Measurements from ENCODE around the genes GUCA1C and MORC1.

DNA sequence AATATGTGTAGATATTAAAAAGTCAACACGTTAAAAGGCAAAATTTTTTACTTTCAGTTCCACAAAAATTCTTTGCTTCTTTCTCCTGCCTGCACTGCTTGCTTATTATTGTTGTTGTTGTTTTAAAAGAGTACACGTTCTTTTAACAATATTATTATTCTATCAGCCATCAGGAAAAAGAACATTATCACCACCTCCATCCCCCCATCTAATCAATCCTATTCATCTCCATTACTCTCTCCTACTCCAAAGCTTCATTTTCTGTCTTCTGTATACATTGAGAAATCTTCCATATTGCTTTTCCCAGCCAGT lies 818.8 kb upstream of the ALCAM start:
- PRO-cap, 2 experiments: no peak in any of the 2 experiments

GRCh38 chr3:105414165-105414618 lies 47.5 kb downstream of the ALCAM start:
- PRO-cap, 2 experiments: no peak in any of the 2 experiments

- PRO-cap, 2 experiments: no peak in any of the 2 experiments
Observed at GRCh38 chr3:105830848-105831670, 37.8 kb downstream of the CBLB start.

DNA sequence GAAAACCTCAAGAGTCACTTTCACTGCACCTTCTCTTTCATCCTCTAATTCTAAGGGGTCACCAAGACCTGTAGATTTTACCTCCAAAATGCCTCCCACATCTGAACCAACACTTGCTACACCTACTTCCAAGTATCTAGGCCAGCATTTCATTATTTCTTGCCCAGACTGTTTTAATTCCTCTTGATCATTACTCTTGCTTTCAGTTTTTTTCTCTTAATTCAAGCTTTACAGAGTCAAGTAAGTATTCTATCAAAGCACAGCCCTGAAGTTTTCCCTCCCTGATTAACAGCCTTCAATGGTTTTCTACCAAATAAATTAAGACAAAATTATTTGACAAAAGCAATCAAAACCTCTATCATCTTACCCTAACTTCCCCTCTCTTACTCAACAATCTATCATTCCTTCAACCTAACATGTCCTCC lies 6.4 kb downstream of the CBLB start:
- PRO-cap, 2 experiments: no peak in any of the 2 experiments

DNA sequence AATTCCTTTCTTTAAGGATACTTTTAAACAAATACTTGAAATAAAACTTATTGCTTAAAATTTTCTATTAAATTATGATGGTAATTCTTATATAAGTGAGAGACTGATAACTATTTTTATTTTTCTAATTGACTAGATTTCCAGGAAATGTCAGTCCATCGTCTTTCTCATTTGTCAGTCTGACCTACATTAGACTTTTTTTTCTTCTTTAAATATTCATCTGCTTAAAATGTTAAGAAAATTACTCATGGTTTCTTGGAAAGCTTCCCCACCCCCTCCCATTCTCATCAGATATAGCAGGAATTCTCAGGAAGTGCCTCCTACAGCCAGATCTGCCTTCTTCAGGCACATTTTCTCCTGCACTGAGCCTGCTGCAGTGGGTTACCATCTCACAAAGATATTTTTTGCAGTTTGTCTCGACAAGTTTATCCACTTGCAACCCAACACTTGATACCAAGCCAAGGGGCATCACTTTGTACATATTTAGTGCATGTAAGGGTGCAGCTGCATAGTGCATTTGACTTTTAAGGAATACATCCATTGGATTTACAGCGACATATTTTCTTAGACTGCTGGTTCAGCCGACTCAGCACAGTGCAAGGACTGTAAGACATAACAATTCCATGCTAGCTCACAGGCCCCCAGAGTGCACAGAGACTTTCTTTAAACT lies 262.0 kb upstream of the CBLB start:
- PRO-cap, 2 experiments: no peak in any of the 2 experiments

DNA sequence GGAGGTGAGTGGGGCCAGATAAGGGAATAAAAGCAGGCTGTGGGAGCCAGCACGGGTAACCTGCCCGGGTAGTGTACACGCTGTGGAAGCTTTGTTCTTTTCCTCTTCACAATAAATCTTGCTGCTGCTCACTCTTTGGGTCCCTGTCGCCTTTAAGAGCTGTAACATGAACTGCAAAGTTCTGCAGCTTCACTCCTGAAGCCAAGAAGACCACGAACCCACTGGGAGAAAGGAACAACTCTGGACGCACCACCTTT lies 732.9 kb upstream of the CCDC54 start:
- PRO-cap, 2 experiments: no peak in any of the 2 experiments

GRCh38 chr3:107241197-107241843 lies 135.9 kb upstream of the CCDC54 start:
- PRO-cap, 2 experiments: no peak in any of the 2 experiments

GRCh38 chr3:107374691-107374972 lies 2.6 kb upstream of the CCDC54 start:
- PRO-cap, 2 experiments: no peak in any of the 2 experiments

DNA sequence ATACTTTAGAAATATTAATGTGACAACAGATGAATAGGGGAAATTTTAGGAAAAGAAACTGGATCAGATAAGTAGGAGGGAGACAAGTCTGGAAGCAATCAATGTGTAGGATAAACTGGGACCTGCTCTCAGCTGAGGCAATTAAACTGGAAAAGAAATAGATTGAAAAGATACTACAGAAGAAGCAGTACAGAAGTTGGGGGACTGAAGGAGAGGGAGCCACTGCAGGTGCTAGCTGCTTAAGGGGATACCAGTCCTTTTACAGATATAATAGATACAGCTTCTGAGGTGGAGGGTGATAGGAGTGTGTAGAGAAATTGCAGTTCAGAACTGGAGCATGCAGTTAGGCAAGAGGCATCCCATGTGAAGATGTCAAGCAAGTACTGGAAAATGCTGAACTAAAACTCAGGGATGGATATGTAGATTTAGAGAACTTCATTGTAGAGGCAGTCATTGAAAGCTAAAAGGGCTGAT lies 36.5 kb downstream of the BBX start:
- PRO-cap, 2 experiments: no peak in any of the 2 experiments

DNA sequence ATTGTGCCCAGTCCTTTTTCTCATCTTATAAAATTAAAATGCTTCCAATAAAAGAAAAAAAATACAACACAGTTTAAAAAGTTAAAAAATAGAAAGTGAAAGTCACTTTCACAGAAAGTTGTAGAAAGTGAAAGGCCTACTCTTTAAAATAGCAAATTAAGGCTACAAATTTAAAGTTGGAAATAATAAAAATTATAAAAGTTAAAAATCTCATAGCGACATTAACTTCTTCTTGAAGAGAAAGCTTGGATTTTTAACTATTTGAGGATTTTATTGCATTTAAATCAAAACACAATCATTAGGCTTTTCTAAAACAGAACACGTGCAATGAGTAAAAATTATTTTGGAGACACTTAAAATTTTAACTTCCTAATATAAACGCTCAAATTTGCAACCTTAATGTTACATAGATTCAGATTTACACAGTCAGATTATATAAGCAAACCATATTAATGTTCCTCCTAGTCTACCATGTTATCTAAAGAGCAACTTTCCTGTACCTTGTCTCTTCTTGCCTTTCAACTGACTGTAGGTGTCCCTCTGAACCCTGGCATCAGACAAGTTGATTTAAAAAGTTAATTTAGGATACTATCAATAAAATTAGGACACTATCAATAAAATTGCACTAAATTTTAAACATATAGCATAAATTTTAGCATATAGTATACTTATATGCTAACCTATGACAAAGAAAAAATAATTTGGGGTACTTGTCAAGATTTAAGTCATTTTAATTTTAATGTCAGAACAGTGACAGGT lies 35.6 kb downstream of the CD47 start:
- PRO-cap, 2 experiments: no peak in any of the 2 experiments

DNA sequence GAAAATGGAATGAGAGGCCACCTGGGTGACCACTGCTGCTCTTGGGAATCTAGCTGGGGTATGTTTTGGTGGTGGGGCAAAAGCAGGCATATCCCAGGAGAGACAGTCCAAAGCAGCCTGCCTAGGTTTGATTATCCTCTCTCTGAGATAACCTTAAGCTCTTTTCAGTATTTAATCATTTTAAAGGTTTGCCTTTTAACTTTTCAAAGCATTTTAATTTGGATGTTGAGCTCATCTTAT lies 2.0 kb upstream of the CD47 start:
- PRO-cap, 2 experiments: no peak in any of the 2 experiments

DNA sequence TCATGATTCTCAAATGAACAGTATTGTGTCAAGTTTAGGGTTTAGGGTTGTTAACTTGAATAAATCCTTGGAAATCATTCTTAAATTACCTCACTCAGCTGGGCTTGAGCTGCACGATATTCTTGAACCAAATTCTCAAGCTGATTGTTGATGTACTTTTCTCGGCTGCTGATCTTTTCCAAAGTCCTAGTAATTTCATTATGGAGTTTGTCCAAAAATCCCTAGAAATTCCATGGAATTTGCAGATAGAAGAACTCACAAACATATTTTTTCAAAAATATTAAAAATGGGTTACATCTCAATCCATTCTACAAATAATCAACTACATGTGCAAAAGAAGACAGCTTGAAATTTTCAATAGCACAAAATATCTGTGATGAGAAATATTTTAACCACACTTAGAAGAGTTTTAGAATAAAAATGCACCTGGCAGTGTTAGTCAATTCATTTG lies 55.4 kb downstream of the IFT57 start:
- PRO-cap, 2 experiments: no peak in any of the 2 experiments

- PRO-cap, 2 experiments: no peak in any of the 2 experiments
Observed at GRCh38 chr3:108389444-108389682, 93.0 kb downstream of the HHLA2 start.

- PRO-cap, 2 experiments: no peak in any of the 2 experiments
Observed at GRCh38 chr3:108408746-108409568, 101.4 kb downstream of the MYH15 start.

DNA sequence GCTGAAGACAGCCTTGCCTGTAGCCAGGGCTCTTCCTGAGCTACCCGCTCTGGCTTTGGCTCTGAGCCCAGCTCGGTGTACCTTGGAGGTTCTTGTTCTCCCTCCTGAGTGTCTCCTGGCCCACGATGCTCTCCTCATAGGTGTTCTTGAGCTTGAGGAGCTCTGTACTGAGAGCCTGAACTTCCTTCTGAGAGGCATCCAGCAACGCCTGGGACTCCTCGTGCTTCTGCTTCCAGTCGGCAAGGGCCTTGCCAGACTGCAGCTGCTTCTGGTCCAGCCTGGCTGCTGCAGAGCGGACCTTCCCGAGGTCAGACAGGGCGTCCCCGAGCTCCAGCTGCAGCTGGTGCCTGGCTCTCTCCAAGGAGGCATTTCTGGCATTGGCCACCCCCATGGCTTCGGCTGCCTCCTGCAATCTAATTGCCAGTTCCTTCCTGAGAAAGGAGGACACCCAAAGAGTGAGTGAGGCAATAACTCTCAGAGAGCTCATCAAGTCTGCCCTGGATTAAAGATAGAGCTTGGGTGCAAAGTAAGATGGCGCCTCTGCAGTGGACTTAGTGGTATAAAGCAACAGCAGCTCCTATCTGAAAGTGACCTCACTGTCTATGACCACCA lies 99.8 kb downstream of the MYH15 start:
- PRO-cap, 2 experiments: no peak in any of the 2 experiments

DNA sequence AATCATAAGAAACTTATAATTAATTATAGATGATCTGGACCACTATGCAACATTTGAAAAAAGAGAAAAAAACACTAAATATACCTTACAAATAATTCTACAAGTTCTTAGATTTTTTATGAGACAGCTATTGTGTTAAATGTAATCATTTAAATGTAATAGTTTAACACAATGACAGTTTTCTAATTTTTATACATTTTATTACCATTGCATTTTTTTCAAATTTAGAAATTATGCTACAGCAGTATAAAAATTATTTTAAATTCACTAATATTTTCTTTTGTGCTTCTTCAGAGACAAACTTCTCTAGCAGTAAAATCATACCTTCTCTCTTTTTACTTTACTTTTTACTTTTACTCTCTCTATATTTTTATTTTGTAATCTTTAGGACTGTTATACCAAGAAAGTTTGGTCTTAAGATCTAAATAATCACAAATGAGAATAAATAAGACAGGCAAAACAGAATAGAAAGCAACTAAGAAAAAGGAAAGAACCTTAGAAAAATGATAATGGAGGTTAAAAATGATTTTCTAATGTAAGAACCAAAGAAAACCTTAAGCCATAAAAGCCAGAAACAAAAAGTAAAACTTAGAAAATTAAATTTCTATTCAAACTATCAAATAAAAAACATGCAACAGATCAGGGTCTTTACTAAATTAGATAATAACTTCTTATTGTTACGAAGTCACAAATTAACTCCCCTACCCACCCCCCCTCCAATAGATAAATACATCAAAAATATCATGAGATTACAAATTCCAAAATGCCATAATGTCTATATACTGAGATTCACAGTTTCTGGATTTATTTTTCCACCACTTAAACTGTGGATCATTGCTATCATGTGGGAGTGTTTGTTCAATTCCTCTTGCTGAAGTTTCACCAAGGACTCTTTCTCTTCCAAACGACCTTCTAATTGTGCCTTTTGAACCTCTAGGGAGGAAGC lies 38.6 kb downstream of the CIP2A start:
- PRO-cap, 2 experiments: no peak in any of the 2 experiments

- PRO-cap, 2 experiments: no peak in any of the 2 experiments
Observed at GRCh38 chr3:108559383-108560009, 29.7 kb downstream of the CIP2A start.

GRCh38 chr3:108723880-108724356 lies 33.3 kb downstream of the RETNLB start:
- PRO-cap, 2 experiments: no peak in any of the 2 experiments

- PRO-cap, 2 experiments: no peak in any of the 2 experiments
Observed at GRCh38 chr3:108953654-108954119, at the start of gene GUCA1C. TSS of gene GUCA1C (minus strand) at chr3:108953879.

DNA sequence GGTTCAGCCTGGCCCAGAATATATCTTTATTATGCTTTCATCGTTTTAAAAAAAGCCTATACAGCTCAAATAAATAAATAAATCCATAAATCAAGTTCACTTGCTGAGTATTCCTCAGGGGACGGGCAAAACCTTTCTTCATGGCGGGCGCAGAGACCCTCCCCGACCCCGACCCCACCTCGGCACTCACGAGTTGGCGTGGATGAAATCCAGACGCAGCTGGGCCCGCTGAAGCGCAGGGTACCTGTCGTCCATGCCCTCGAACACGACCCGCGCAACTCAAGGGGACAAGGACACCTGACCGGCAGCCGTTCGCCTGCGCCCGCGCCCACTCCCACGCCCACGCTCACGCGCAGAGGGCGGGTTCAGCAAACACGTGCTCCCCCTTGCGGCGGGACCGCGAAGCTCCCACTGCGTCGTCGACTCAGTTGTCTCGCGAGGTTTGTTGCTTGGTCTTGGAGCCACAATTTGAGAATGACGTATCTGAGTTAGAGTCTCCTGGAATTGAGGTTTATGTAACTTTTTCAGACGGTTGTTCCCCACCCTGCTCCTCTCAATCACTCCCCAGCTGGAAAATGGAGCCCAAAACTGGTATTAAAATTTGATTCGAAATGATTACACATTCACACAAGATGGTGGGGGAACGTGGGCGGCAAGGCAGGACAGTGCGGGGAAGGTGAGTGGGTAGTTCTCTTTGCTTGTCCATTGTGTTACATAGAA lies at the start of gene MORC1:
MORC1 (minus strand) TSS at position 330 of the 720 bp plus-strand sequence.
- PRO-cap, 2 experiments: no peak in any of the 2 experiments